Retinal pigment epithelial cell (primary cell): ENCODE results near the genes CBX4 and NPTX1.

DNA sequence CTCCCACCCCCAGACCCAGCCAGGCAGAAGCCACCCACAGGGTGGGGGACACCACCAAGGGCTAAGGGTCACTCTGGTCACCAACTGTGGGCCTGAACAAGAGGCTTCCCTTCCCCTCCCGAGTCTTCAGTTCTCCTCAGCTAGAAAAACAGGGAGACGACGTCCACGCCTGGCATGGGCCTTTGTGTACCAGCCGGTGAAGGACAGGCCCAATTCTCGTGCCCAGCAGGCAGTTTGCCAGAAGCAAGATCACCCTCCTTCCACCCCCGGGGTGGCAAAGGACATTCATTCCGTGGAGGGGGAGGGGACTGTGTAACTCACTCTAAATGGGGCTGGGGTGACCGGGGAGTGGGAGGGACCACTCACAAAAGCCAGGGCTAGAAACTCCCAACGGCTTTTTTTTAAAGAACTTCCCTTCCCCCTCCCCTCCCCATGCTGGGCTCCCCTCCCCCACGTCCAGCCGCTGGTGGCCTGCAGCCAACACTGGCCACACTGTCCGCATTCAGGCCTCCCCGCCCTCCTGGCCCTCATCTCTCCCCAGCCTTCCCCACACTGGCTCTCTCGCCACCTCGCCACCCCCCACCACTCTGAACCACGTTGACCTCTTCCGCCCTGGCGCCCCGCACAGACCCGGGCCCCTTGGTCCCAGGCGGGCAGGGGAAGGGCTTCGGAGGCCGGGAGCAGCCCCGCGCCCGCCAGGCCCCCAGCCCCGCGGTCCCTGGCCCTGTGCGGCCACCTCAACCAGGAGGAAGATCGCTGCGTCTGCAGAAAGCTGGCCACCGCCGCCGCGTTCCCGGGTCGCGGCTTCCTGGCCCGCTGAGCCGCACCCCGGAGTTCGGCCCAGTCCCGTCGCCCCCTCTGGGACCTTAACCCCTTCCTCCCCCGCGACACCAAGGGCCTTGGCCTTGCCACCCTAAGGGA, 7.5 kb downstream of the CBX4 start:
- RRBS: 3% methylated on average over 15 of the region's 47 CpGs

GRCh38 chr17:79839366-79839514, at the start of gene CBX4:
Gene CBX4 (minus strand): TSS chr17:79839440.
- RRBS: 3% methylated on average over 4 of the region's 23 CpGs

DNA sequence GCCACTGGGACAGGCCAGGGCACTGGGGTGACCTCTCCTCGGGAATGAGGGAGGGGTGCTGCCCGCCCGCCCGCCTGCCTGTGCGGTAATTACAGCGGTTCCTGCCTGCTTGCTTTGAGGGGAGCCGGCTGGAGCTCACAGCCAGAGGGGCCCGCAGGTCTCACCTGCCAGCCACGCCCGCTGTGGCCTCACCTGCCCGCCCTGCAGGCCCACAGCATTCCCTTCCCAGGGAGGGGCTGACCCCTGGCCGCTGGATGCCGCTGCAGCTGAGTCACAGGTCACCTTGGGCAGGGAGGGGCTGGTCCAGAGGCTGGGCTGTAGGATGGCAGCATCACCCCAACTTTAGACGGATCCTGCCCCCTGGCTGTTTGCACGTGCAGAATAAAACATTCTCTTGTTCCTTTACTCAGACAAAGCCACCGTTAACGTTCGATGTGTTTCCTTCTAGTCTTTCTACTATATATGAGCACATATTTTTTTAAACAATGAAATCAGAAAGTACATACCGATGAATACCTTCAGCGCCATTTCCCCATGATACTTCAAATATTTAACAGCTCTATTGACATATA, 76.8 kb upstream of the CBX4 start:
- RRBS: no CpG with 5 or more reads among the region's 20 CpGs

- RRBS: 17% methylated on average over 7 of the region's 20 CpGs
Observed at GRCh38 chr17:79918934-79919518, 79.8 kb upstream of the CBX4 start.

- RRBS: 10% methylated on average over 33 of the region's 75 CpGs
Observed at GRCh38 chr17:79929539-79930761, 90.7 kb upstream of the CBX4 start.

DNA sequence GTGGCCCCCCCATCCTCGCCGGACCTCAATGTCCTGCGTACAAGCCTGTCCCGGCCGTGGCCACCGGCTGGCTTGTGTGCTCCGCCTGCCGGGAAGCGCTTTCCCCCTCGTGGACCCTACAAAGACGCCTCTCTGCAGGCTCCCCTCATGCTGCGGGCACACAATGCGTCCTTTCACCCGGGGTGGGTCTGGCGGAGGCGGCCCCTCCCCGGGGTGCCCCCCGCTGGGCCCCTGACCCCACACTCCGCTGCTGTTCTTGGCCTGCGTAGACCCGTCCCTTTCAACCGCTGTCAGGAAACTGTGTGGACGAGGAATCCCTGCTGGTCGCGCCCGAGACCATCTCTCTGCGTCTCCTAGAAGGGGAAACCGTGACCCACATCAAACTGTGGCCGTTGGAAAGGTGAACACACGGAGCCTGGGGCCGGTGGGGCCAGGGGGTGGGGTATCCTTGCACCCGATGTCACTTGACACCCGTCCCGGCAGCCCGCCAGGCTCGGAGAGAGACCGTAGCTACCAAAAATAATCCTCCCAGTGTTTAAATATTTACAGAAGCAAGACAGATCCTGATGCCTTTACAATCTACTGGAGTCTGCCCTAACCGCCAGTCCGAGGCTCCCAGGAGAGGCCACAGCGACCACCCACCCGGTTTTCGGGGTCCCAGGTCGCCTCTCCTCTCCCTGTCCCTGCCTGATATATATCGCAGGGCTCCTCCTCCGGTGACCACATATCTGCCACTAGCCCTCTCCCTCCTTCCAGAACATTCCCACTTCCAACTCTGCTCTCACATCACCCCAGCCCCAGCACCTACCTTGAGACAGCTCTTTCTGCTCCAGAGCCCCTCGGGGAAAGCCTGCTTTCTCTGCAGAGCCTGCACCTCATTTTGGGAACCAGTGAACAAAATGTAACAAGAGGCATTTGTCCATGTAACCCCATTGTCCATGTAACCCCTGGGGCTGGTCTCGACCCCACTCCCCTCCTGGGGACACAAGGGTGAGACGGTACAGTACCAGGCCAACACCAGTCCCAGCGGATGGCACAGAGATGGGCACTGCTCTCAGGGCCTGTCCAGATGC, 43.3 kb downstream of the TBC1D16 start:
- RRBS: 16% methylated on average over 15 of the region's 49 CpGs

DNA sequence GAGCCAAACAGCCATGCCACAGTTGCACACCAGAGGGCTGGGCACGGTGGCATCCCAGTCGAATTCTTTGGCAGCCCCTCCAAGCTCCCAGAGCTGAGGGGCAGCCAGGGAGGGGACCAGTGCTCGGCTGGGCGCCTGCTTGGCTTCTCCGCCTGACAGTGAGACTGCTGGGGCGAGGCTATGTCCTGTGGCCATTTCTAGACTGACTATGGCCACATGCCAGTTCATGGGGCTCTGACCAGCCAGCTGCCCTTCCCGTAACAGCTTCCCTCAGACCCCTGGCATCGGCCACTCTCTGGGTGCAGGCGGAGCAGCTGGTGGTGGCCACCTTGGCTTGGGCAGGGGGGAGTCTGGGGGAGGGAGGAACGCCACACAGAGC, 34.8 kb downstream of the TBC1D16 start:
- RRBS: no CpG with 5 or more reads among the region's 10 CpGs

DNA sequence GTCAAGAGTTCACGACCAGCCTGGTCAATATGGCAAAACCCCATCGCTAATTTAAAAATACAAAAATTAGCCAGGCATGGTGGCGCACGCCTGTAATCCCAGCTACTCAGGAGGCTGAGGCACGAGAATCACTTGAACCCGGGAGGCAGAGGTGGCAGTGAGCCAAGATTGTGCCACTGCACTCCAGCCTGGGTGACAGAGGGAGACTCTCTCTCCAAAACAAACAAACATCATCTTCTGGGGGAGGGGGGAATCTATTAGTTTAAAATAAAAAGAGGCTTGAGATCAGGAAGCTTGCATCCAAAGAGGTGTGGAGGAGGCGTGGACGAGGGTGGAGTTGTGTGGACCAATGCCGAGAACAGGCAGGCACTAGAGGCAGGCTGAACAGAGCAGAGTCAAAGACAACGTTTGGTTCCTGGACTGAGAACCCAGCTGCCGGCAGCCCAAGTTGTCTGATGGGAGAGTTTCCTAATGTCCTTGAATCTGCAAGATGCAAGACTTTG, 9.4 kb downstream of the TBC1D16 start:
- RRBS: no CpG with 5 or more reads among the region's 11 CpGs

- RRBS: no CpG with 5 or more reads among the region's 31 CpGs
Observed at GRCh38 chr17:80070794-80071999, 30.2 kb upstream of the GAA start.

DNA sequence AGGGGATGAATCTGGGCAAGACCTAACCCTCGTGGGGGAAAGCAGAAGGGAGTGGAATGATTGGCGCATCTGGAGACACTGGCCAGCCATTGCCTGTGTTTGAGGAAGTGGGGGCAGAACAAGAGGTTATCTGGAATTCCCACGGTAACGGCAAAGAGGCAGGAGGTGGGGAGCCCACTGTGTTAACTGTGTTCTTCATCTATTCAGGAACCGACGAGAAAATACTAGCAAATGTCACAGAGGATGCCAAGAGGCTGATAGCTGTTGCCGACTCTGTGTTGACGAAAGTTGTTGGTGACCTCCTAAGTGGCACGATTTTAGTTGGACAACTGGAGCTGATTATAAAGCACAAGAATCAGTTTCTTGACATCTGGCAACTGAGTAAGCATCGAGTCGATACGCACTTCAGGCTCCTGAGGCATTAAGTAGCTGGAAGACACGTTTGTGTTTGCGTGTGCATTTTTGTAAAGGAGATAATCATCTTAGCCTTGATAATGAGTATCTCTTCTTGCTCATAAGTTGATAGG, 67.0 kb downstream of the RNF213 start:
- RRBS: no CpG with 5 or more reads among the region's 14 CpGs

DNA sequence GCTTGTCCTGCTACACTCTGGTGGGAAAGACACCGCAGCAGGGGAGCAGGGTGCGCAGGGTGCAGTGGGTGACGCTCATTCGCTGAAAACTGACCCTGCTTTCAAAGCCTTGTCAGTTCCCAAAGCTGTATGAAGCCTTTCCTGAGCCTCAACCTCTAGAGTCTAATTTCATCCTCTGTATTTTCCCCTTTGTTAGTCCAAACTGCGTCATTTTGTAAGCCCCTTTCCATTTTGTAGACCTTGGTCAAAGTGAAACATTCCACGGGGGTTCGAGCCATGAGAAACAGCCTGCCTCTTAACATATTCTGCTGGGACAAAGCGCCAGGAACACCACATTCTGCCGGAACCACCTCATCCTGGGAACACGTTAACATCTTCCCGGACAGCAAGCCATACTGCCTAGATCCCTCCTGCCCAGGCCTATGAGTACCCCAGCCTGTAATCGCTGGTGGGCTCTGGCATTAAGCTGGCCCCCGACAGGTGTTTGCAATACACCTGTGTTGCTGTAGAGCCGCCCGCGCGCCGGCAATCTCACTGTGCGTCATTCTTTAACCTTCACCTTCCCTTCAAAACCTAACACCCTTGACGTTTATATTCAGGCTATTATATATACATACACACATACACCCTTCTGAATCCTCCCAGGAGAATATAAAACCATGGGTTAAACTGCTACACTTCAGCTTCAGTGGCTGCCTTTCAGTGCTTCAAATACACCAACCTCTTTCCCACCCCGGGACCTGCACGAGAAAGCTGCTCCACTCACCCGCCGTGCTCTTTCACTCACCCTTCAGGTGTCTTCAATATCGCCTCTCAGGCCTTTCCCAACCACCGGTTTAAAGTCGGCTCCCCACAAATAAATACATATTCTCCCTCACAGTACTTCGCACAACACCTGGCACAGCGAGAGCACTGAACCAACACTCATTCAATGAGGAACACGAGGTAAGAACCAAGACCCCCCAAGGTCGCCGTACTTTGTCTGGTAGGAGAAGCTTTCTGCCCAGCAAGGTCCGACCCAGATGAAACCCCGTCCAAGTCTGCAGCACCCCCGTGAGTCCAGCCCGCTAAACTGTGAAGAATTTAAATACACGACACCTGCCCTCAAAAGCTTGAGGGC, 1.1 kb upstream of the ENDOV start:
- RRBS: 33% methylated on average over 7 of the region's 37 CpGs

GRCh38 chr17:80476448-80477007, at the start of gene NPTX1:
Gene NPTX1 (minus strand): TSS chr17:80476607.
- RRBS: 1% methylated on average over 36 of the region's 79 CpGs

GRCh38 chr17:80545158-80545948, 715 bp downstream of the RPTOR start:
- RRBS: 4% methylated on average over 4 of the region's 29 CpGs

DNA sequence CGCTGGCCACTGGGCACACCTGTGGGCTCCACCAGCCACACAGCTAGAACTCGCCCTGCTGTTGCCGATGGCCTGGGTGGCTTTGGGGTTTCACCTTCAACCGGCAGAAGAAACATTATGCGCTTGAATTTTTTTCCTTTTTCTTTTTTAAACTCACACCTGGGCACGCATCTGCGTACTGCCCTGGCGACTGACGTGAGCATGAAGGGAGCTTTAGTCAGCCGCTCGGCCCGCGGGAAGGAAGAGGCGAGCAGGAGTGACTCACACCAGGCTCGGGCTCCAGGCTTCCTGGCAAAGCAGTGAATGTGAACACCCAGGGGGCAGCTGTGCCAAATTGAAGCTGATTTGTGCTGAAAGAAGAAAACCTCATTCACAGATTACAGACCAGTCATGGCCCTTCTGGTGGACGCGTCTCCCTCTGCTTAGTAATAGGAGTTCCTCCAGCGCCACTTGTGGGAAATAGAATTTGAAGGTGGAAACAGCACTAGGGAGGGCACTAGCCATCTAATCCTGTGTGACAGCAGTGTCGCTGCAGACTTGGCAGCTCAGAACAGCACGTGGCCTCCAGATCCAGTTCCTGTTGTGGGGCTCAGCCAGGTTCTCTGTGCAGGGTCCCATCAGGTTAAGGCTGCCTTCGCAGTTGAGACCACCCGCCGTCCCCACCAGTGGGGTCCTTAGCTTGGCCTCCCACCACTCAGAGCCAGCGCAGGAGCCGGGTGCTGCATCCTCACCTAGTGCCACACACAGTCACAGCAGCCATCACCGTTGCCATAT, 164.7 kb upstream of the CHMP6 start:
- RRBS: no CpG with 5 or more reads among the region's 26 CpGs

GRCh38 chr17:80836072-80836833, 155.4 kb upstream of the CHMP6 start:
- RRBS: 94% methylated on average over 7 of the region's 24 CpGs

DNA sequence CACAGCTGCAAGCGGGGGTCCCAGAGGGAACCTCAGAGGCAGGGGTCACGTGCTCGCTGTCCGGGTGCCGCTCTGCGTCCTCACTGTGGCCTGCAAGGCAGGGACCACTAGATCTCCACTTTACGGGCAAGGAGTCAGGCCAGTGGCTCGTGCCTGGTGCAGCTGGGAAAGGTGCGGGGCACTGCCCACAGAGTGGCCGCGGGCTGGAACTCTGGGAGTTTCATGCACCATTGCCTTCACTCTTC, 107.5 kb upstream of the CHMP6 start:
- RRBS: 97% methylated on average over 4 of the region's 11 CpGs

- RRBS: no CpG with 5 or more reads among the region's 24 CpGs
Observed at GRCh38 chr17:80892060-80892540, 99.5 kb upstream of the CHMP6 start.

- RRBS: no CpG with 5 or more reads among the region's 13 CpGs
Observed at GRCh38 chr17:80929354-80929925, 62.2 kb upstream of the CHMP6 start.

DNA sequence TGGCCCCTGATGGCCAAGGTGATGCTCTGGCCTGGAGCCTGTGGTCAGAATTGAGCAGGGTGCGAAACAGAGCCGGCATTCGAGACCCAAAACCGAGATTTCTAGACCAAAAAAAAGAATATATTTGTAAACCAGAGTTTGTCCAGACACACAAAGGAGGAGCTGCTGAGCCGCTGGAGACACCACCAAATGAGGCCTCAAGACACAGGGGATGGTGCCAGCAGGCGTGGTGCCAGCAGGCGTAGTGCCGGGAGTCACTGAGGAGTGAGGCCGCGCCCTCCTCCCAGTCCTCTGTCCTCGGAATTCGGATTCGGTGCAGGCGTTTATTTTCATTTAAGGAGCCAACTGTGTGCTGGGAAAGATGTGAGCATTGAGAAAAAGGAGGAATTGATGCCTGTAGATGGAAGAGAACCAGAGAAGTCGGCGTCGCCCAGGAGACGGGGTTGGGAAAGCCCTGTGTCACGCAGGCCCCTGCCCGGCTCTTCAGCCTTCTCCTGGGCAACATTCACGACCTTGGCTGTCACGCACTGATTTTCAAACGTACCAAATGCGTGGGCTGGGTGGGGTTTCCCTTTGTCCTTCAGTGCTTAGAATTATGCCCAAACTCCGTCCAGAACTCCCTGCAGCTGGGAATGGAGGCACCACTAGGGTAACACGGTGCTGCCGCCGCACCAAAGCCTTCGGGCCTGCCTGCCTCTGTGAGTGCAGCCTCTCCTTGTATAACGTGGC, 49.2 kb upstream of the CHMP6 start:
- RRBS: no CpG with 5 or more reads among the region's 30 CpGs

DNA sequence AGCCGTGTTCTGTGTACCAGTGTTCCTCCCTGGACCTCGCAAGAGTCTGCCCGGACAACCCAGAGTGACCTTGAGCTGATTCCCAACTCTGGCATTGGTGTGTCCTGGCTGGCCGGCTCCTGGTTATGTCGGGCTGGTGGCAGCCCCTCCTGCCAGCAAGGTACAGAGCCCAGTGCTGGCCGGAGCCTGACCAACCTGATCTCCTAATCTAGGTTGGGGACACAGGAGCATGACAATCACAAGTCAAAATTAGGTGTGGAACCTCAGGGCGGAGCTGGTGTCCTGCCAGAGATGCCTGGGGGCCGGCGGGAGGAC, 9.6 kb downstream of the CHMP6 start:
- RRBS: 49% methylated on average over 4 of the region's 9 CpGs